H4 (cell line): ENCODE data around the genes CLEC10A, ASGR1, GPS2, SPEM3 and SLC35G6.

DNA sequence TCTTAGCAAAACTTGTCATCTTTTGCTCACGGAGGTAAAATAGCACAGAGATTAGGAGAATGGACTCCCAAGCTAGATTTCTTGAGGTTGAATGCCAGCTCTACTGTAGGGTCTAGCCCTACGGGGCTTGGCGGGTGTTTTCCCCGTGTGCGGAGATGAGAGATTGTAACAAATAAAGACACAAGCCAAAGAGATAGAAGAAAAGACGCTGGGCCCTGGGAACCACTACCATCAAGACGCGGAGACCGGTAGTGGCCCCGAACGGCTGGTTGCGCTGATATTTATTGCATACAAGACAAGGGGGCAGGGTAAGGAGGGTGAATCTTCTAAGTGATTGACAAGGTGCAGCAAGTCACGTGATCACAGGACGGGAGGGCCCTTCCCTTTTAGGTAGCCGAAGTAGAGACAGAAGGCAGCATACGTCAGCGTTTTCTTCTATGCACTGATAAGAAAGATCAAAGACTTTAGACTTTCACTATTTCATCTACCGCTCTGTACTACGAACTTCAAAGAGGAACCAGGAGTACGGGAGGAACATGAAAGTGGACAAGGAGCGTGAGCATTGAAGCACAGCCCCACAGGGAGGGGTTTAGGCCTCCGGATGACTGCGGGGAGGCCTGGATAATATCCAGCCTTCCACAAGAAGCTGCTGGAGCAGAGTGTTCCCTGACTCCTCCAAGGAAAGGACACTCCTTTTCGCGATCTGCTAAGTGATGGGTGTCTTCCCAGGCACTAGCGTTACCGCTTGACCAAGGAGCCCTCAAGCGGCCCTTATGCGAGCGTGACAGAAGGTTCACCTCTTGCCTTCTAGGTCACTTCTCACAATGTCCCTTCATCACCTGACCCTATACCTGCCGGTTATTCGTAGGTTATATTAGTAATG, 3.0 kb upstream of the SLC16A11 start:
- RAMPAGE, long total RNA: no peak

GRCh38 chr17:7079998-7080581, at the start of gene CLEC10A:
CLEC10A (minus strand) TSS chr17:7080251.
- RAMPAGE, long total RNA: no peak

- RAMPAGE, long total RNA: no peak
These were observed 11.3 kb upstream of the CLEC10A start for GRCh38 chr17:7091247-7091846.

- RAMPAGE, long total RNA: no peak
These were observed 19.4 kb upstream of the ASGR2 start for GRCh38 chr17:7133984-7134455.

- RAMPAGE, long total RNA: no peak
These were observed at the start of gene ASGR1 for GRCh38 chr17:7179222-7180153. ASGR1 (minus strand) TSS chr17:7179370.

- RAMPAGE, long total RNA: no peak
These were observed 693 bp upstream of the DLG4 start for GRCh38 chr17:7218122-7218517.

GRCh38 chr17:7288147-7288896, 6.1 kb downstream of the YBX2 start:
- RAMPAGE, long total RNA: no peak

DNA sequence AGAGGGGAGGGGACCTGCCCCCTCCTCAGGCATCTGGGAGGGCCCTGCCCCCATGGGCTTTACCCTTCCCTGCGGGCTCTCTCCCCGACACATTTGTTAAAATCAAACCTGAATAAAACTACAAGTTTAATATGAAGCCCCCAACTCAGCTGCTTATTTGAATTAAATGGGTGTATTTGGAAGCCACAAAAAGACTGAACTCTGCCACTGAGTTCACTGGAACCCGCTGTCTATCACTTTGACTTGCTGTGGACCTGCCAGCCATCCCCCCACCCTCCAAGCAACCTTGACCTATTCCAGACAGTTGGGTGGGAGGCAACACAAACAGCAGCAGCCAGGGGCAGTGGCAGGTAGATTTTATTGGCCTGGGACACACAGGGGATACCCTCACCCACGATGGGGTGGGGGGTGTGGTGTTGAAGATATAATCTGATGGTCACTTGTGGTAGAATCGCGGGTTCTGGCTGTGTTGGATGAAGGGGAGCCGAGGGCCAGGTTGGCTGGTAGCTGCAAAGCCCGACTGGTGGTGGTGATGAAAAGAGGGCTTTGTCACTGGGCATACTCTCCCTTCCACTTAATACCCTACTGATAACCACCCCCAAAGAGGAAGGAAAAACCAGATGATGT, 2.7 kb downstream of the GPS2 start:
- RAMPAGE, long total RNA: no peak

DNA sequence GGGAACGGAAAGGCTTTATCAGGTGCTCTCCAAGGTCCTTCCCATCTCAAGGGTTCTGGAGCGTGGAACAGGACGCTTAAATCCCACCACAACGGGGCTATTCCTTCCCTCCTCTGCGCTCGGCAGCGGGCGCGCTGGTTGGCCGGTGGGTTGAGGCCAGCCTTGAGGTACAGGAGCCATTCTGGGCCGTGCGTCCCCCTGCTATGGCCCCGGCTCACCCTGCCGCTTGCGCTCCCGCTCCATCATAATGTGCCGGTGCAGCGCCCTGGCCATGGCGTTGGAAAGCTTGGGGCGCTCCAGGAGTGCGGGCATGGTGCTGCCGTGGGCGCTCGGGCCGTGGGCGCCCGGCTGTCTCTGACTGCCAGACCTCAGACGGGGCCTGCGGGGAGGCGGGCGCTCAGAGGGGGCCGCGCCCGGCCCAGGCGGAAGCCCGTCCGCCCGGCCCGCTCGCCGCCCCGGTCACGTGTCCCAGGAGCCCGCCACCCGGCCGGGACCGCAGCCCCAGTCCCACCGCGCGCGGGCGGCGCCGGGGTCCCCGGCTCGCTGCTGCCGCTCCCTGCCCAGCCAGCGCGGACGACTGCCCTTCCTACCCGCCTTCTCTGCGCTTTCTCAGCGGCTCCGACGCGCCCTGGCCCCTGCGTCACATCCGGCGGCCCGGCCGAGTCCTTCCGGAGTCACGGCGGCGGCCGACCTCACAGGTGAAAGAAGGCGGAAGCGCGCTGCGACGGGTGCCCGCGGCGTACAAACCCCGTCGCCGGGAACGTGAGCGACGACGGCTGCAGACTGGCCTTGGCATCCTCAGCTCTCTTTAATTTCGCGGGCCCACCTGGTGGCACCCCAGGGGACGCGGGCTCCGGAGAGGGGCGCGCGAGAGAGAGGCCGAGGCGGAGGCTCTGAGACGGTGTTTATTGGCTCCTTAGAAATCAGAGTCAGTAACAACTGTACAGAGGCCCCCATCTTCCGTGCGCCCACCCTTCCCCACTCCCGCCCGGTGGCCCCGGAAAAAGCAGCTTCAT, at the start of gene GPS2:
Gene GPS2 (minus strand): TSS at position 620 of the 1,016 bp plus-strand sequence.
- RAMPAGE, long total RNA: start-site peak on the minus strand centred at position 381 of the sequence, 22 bp wide, 37 reads; start-site peak on the minus strand centred at position 605 of the sequence, 5 bp wide, 43 reads

DNA sequence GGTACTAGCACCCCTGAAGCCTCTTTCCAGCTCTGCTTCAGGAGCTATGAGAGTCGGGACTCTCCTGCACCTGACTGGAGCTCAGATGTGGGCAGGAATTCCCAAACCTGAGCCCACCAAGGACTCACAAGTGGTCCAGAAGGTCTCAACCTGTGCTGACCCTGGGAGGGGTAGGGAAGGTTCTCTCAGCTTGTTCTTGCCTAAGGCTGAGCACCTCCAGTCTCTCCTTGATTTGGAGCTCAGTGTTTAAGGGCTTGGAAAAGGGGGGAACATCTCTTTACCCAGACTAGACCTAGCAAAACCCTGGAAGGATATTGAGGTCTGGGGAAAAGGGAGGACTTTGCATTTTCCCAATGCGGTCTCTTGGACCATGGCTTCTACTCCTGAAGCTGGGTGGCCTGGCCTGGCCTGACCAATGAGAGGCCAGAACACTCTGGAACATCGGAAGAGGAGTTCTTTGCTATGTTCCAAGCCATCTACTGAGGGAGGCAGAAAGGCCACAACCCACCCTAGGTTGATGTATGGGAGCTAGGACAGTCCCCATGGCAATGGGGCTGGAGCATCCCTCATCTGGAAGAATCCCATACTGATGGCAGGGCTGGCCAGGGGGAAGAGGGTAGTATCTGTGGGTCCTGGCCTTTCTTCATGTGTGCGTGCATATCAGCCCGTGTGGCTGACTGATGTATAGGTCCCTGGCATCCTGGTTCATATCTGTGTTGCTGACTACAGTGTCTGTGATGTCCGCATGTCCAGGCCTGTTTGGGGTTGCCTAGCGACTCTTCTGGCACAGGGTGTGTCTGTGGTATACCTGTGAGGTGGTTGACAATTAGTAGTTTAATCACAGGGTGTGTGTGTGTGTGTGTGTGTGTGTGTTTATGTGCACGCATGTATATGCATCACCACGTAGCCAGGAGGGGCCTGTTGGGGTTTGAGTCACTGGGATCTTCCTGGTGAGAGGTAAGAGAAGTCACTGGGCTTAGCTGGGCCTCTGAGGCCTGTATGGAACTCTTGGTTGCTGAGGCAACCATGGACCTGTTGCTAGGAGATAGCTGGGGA, 944 bp upstream of the TMEM95 start:
- RAMPAGE, long total RNA: no peak

- RAMPAGE, long total RNA: no peak
These were observed 591 bp upstream of the TNK1 start for GRCh38 chr17:7380325-7380671.

- RAMPAGE, long total RNA: no peak
These were observed 737 bp downstream of the SPEM2 start for GRCh38 chr17:7426139-7426567.

DNA sequence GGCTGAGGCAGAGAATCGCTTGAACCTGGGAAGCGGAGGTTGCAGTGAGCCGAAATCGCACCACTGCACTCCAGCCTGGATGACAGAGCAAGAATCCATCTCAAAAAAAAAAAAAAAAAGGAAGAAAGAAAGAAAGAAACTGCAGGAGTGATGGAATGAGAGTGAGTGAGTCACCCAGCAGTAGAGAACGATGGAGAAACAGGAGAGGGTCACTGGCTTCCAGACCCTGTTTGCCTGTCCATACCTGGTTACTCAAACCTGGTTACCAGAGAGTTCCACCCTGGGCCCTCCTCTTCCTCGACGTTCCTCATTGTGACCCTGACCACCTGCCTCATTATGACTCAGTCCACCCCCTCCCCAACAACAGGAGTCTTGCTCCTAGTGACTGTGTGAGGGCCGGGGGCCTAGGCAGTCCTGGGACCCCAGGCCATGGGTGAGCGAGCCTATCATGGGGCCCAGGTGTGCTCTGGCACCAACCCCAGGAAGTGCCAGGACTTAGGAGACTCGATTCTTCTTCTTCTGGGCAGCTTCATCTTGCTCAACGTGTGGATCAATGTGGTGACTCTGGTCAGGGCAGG, at the start of gene SPEM3:
Gene SPEM3 (plus strand): TSS at position 384 of the 578 bp plus-strand sequence.
- RAMPAGE, long total RNA: no peak

DNA sequence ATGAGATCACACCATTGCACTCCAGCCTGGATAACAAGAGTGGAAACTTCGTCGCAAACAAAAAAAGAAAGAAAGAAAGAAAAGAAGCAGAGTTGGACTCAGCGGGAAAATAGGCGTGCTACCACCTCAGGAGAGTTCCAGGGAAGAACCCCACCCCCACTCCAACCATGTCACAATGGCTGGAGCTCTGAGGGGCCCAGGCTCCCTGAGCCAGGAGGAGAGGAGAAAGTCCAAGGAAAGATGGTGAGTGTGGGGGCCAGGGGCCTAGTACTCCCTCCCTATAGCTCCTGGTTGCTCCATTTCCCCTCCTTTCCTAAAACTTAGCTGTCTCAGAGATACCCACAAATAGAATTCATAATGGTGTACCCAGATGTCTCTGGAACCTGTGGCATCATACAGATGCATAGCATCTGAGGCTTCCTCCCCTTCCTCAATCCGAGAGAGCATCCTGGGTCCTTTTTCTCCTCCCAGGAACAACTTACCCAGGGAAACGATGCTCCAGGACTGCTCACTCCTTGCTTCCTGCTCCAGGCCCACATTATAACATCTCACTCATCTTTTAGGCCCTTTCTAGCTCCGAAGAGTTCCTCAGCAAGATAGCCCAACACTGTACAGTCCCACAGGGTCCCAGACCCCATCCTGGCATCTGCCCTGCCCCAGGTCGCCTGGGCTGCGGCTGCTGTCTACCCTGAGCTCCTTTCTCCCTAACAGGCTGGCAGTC, at the start of gene SLC35G6:
Gene SLC35G6 (plus strand): TSS at position 170 of the 721 bp plus-strand sequence.
- RAMPAGE, long total RNA: no peak

GRCh38 chr17:7504650-7504996, 23.4 kb downstream of the SLC35G6 start:
- RAMPAGE, long total RNA: no peak

DNA sequence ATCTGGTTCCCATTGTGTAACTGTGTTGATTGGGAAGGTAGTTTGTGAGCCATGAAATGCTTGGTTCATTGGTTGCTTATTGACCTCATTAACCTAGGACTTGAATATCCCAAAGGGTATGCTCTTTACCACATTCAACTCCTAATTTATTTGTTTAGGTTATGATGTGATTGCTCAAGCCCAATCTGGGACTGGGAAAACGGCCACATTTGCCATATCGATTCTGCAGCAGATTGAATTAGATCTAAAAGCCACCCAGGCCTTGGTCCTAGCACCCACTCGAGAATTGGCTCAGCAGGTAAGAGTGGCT, 2.3 kb downstream of the EIF4A1 start:
- RAMPAGE, long total RNA: no peak

DNA sequence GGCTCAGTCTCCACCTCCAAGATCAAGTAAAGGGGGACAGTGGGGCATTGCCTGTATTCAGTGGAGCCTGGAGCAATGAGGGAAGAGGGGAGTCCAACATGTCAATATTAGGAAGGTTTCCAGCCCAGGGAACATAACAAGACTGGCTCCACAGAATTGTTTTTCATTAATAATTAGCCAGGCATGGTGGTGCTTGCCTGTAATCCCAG, 2.0 kb downstream of the SHBG start:
- RAMPAGE, long total RNA: no peak

GRCh38 chr17:7673446-7674167, 13.7 kb downstream of the TP53 start:
- RAMPAGE, long total RNA: no peak

DNA sequence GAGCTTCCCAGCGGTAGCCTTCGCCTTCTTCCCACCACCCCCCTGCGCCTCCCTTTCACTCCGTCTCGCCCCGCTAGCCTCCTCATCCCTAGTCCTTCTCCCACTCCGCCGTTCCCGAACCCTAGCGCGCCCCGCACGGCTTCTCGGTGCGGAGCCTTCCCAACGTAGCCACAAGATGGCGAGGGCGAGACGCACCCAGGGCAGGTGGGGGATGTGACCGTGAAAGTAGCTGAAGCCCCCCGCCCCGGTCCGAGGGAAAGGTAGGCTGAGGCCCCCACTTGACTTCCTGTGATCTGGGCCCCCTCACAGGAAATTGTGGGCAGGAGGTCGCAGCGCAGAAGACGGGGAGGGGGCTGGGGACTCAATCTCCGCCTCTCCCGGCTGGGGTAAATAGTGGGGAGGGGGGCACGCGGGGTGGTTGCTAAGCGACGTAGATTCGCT, 844 bp downstream of the KDM6B start:
- RAMPAGE, long total RNA: no peak

DNA sequence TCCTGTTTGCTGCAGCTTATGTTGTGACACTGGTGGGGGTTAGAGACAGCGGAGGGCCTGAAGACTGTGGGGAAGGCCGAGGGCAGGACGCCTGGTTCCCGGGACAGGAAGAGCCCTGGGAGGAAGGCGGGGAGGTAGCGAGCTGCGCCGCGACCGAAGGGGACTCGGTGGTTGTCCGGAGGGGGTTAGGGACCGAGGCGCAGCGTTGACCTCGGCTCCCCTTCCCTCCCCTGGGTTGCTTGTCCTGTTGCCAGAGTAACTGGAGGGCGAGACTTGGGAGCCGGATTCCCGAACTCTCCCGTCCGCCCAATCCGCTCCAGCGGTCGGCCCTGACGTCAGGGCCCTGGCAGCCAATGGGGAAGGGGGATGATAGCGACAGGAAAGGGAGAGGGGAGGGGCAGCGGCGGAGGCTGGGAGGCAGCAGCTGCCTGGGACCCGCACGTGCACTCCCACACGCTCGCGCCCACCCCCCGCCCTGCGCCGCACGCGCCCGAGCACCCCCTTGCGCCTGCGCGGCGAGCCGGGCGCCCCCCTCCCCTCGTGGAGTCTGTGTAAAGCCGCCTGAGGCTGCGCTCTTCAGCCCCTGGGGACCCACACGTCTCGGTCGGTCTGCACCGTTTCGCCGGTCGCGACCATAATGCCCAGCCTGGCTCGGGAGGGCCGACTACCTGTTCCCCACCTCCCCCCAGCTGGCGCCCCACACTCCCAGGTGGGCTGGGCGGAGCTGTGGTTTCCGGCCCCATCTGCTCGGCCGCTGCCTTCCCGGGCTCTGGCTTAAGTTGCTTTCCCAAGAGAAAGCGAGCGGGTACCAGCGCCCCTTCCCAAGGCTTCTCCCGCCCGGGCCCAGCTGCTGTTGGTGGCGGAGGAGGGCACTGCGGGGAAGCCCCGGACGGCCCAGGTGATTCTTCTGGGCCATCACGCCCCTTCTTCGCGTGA, 1.5 kb downstream of the KDM6B start:
- RAMPAGE, long total RNA: no peak